Hair follicular keratinocyte (primary cell): ENCODE measurements around the genes MTMR6, CDK8 and WASF3.

DNA sequence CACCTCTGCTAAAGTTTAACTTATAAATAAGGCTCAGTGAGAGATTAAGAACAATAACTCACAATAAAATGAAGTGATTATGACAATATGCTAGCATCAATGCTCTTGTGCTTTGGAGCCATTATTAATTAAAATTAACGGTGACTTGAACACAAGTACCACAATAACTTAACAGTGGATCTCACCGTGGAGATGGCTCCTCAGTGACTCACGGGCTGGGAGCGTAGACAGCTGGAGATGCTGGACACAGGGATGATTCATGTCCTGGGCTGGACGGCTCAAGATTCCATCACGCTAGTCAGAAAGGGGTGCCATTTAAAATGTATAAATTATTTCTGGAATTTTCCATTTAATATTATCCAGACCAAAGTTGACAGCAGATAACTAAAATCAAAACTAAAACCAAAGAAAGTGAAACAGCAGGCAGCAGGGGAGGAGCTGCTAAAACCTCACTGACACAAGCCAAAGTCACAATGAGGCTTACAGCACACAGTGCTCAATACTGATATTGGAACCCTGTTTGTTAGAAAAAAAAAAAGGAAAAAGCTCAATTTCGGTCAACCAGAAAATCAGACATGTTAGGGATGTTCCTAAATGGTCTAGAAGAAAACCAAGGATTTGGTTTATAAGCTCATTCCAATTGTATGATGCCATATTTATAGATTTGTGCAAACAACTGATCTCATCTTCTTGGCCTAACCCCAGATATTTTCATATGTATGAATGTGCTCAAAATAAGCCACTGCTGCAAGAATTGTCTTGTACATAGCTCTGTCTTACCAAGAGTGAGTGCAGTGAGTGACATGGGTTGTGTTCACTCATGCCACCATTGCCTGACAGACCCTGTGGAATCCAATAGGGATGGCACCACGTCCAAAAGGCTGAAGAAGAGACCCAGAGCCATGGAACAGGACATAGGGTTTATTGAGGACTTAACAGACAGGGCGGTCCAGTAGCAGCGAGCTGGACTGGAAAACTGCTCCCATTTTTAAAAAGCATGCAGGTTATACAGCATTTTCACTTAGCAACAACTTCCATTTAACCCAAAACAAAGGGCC lies 111.8 kb downstream of the SACS start:
- RAMPAGE, long total RNA = no peak

GRCh38 chr13:23354434-23355129 lies 78.9 kb downstream of the SACS start:
- RAMPAGE, long total RNA = no peak

- RAMPAGE, long total RNA = no peak
Measured at GRCh38 chr13:23608681-23609199, 38.5 kb downstream of the TNFRSF19 start.

DNA sequence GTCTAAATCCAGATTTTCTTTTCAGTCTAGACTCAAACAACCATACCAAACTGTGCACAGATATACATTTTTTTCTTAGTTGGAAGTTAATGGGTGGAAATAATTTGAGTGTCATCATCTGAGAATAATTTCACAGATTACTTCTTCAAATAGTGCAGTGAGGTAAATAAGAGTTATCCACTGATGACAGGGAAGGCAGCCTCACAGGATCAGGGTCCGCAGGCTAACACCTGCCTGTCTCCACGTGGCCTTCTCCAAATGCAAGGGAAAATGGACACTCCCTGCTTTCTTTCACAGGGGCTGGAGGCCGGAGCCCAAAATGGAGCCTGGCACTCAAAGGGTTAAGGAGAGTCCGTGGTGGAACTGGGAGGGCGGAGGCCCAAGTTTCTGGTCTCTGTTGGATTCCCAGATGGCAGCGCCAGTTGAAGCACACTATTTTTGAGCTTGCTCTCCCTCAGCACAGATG lies 67.4 kb downstream of the TNFRSF19 start:
- RAMPAGE, long total RNA = no peak

DNA sequence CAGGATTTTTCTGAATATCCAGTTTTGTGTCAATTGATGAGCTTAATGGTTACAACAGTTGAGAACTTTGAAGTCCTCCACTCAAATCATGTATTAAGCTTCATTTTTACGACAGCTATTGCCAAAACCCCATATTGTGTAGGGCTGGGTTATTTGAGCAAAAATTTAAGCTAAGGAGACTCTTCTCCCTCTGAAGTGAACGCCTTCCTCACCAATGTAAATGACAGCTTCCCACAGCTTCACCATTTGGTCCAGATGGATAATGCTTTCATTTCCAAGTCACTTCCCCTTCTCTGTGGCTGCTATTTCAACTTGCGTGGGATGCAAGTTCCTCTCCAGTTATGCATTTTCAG lies 86.3 kb downstream of the TNFRSF19 start:
- RAMPAGE, long total RNA = no peak

- RAMPAGE, long total RNA = no peak
Measured at GRCh38 chr13:24127086-24127704, 33.3 kb upstream of the SPATA13 start.

DNA sequence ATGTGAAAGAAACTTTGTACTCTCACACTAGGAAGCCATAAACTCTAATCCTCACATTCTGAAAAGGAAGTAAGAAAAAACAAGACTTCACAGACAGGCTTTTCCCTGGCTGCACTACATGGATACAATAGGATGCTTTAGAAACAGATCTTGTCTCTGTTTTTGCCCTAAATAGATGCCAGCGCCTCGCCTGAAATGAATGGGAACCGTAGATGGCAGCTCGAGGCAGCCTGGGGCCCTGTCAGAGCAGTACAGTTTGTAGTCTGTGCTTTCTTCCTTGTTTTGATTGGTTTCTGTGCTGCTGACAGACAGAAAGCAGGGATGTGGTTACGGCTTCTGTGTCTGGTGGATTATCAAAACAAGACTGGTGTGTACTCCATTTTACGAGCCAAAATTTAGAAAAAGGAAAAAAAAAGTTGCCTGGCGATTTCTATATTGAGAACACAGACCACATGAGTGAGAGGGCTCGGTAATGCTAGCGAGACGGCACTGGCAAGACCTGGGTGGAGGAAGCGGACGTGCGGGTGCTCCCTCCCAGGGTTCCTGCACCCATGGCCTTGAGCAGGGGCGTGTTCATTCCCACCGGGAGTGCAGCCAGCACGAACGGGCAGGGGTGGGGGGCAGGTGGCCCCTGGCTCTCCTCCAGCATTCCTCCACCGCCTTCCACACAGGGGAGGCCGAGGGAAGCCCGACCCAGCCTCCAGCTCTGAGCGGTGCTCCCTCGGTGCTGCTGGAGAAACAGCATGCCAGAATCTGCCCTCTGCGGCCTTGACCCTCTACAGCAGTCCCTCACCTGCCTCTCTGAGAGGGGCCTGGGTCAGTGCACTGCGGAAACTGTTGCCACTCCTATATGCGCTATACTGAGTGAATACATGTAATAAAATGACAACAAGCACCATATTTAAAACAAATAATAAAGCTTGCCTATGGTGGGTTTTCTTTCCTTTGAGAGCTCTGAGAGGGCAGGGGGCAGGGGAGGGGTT lies 37.5 kb upstream of the C1QTNF9 start:
- RAMPAGE, long total RNA = no peak

DNA sequence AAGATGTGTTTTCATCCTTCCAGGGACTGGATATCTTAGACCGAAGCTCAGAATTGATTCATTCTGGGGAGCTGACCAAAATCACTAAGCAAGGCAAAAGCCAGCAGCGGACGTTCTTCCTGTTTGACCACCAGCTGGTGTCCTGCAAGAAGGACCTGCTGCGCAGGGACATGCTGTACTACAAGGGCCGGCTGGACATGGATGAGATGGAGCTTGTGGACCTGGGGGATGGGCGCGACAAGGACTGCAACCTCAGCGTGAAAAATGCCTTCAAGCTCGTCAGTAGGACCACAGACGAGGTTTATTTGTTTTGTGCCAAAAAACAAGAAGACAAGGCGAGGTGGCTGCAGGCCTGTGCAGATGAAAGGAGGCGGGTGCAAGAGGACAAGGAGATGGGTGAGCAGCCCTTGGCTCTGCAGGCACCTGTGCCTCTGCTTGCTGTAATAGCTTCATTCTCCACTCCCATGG lies 12.0 kb upstream of the C1QTNF9 start:
- RAMPAGE, long total RNA = no peak

DNA sequence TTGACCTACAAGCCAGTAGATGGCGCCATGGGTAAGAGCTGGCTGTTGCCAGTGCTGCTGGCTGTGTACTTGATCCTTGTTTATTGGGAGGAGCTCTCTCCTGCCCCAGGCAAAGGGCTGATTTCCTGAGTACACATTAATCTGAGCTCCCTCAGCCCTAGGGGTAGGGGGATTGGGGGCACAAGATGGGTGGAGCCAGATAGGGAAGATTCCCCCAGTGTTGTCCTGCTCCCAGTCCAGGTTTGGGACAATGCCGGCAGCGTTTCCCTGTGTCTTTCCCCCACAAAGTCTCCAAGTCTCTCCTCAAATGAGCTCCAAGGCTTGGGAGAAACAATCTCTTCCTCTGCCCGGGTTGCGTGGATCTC lies 67.9 kb upstream of the PARP4 start:
- RAMPAGE, long total RNA = no peak

DNA sequence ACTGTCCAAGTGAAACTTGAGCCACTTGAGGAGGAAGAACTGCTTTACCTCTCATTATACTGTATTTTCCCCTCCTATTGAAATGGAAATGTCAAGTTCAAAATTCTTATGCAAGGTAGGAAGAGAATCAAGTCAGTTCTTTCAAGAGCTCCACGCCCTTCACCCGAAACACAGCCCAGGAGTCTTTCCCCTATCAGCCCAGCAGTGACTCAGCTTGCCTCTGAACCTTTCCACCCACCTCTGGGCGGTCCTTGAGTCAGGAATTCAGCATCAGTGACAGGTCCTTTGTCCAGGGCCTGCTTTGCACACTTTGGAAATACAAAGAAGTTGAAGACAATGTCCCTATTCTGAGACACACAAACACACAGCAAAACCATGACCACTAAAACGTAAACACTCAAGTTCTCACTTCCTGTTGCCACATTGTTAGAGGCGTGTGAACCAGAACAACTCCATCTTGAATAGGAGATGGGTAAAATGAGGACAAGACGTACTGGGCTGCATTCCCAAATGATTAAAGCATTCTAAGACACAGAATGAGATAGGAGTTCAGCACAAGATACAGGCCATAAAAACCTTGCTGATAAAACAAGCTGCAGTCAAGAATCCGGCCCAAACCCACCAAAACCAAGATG lies 49.4 kb upstream of the ATP12A start:
- RAMPAGE, long total RNA = no peak

DNA sequence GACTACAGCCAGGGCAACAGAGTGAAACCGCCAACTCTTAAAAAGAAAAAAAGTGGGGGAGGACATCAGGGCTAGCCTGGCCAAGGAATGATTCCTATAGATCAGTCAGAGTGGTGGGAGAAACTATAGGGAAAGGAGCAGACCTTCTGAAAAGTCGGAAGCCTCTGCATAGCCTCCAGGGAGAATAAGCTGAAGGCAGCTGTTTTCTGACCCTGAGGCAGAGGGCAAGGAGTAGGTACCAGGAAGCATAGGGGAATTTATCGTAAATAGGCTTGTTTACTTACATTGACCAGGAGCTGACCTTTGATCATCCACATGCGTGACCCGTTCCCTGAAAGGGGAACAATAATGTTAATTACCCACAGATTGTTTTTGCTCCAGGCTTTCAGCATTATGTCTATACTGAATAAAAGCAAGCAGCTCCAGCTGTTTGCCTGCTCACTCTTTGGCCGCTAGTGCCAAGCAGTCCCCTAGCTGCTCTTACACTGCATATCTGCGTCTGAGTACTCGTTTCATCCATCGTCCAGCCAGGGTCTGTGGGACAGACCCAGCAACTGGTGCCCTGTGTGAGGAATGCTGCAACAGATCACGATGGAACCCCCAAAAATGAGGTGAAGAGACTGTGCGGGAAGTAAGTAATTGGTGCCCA lies 3.0 kb upstream of the CENPJ start:
- RAMPAGE, long total RNA = no peak

DNA sequence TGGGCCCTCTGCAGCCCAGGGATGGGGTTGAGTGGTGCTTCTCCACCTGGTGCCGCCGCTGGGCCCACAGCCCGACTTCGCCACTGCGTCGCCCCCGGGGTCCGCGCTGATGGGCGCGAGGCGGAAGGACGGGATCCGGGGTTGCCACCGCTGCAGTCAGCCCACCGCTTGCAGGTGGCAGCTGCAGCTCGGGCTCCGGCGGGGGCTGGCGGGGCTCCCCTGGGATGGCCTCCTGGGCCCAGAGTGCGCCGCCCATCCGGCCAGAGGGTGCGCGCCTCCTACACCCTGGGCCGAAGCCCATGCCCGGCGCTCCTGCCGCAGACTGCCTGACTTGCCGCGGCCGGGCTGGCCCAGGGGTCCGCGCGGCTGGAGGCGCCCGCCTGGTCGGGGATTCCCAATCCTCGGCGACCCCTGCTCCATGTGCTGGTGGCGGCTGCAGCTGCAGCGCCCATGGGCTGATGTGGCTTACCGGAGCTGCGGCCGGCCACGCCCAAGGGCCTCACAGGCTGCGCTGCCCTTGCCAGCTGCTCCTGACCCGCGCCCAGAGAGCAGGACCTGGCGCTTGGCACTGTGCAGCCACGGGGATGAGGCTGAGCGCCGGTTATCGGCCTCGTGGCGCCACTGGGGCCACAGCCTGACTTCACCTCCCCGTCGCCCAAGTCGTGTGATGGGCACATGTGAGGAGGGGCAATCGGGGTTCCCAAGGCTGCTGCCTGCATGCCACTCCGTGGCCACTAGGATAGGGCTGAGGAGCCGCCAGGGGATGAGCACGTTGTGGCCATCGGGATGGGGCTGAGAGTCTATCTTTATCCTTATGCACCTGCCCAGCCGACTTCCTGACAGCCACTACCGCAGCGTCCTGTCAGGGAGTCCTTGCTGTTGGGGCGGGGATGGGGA lies 77.4 kb upstream of the PABPC3 start:
- RAMPAGE, long total RNA = no peak

DNA sequence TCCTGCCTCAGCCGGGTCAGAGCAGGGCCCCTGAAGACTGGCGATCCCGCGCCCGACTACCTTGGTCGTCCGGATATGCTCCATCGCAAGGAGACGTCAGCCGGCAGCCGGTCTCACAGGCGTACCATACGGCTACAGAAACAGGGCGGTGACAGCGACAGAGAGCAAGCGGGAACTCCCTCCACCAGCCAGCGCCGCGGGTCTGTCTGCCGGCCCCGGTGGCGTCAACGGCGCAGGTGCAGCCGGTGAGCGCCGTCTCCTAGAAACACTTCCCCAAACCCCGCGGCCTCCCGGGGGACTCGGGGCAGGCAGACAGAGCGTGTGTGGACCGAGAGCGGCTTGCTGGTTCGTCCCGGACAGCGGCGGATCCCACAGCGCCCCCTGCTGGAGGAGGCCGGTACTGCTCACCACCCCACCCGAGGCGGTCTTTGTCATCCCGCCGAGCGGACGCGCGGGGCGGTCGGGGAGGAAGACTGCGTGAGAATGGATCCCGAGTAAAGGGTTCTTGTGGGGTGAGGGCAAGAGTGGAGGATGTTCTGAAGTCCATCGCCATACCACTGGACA lies at the start of gene MTMR6:
Gene MTMR6 (minus strand): TSS at position 325 of the 564 bp plus-strand sequence.
- RAMPAGE, long total RNA = no peak

DNA sequence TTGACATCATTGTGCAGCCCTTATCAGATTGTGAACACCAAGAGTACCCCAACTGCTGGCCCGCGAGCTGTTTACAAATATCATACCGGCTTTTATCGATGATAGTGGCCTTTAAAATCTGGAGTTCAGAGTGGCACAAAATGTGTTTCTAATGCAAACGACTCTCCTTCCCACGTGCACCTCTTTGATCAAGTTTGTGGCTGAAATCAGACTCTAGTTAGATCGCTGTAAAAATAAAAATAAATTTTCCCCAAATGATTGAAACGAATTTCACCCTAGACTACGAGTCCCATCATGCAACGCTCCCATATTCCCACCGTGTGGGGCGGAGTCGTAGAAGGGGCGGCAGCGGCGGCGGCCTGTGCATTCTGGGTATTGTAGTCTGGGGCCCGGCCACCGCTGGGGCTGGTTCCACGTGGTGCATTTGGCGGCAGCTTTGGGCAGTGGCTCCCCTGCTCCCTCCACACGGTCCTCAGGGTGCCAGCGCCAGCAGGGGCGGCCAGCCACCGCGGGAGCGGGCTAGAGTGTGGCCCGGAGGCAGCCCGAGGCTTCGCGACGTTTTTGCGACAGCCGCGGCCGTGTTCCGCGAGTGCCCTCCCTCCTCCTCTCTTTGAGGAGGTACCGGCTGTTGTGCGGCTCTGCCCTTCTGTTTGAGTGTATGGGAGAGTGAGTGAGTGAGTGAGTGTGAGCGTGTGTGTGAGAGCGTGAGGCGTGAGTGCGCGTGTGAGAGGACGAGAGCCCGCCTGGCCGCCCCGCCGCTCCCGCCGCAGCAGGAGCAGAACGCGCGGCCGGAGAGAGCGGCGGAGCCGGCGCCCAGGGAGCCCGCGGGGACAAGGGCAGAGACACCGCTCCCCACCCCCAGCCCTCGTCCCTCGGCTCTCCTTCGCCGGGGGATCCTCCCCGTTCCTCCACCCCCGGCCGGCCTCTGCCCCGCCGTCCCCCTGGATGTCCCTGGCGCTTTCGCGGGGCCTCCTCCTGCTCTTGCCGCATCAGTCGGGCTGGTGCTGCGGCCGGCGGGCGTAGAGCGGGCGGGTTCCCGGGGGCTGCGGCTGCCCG lies at the start of gene CDK8:
Gene CDK8 (plus strand): TSS at position 613 of the 1,056 bp plus-strand sequence.
- RAMPAGE, long total RNA = no peak

GRCh38 chr13:26264841-26266393 lies 11.5 kb downstream of the CDK8 start:
- RAMPAGE, long total RNA = no peak

- RAMPAGE, long total RNA = no peak
Measured at GRCh38 chr13:26475729-26476910, 81.4 kb upstream of the WASF3 start.

- RAMPAGE, long total RNA = no peak
Measured at GRCh38 chr13:26557626-26558810, at the start of gene WASF3. Gene WASF3 (plus strand): TSS chr13:26557683.

GRCh38 chr13:26998153-26998840 lies 173.3 kb downstream of the USP12 start:
- RAMPAGE, long total RNA = no peak

- RAMPAGE, long total RNA = no peak
Measured at GRCh38 chr13:27183671-27184429, 12.2 kb upstream of the USP12 start.

- RAMPAGE, long total RNA = no peak
Measured at GRCh38 chr13:27253109-27254049, 2.0 kb downstream of the RPL21 start.